Pulmonary artery (tissue), 1 donor: ENCODE measurements around a stretch of chr11.

DNA sequence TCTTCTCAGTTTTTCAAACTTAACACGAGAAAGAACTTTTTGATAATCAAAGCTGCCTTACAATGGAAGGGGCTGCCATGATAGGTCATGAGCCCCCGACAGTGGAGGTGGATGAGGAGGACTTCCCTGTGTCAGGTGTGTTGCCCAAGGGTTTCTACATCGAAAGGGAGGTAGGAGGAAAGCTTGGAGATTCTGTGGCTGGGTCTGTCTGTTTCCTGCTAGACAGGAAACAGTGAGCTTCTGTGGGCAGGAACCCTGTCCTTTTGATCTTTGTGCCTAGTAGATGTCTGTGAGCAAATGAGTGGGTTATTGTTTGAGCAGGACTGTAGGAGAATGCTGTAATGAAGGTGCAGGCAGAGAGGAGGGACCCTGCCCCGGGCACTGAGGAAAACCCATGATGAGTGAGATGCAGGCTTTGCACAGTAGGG is 13.9 kb downstream of the USP35 start:
- PRO-cap = no peak

DNA sequence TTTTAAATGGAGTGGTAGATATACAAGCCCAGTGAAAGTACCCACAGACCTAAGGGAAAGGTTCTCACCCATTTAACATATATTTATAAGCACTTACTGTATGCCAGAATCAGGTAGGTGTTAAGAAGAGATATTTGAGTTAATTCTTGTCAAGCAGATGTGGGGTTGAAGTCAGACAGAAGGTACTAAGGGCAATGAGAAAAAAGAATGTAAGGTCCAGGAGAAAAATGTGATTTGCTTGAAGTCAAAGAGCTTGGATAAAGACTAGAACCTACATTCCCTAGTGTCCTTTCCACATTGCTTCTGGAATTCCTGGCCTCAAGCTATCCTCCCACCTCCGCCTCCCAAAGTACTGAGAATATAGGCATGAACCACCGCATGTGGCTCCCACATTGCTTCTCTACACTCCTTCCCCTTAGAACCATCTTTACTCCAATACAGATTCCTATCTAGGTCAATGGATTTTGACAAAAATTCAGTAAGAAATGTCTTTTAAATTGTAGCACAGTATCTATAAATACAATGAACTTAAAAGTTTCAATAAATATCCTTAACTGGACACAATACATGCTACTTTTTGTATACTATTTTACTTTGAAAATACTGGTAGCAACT is 53.6 kb downstream of the GAB2 start:
- PRO-cap = no peak

DNA sequence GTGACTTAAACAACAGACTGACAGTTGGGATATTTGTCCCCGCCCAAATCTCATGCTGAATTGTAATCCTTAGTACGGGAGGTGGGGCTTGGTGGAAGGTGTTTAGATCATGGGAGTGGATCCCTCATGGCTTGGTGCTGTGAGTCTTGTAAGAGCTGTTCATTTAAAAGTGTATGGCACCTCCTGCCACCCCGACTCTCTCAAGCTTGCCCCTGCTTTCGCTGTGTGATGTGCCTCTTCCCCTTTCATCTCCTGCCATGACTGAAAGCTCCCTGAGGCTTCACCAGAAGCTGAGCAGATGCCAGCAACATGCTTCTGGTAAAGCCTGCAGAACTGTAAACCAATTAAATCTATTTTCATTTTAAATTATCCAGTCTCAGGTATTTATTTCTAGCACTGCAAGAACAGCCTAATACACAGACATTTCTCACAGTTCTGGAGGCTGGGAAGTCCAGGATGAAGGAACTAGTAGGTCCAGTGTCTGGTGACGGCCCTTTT is 40.8 kb downstream of the GAB2 start:
- PRO-cap = no peak

DNA sequence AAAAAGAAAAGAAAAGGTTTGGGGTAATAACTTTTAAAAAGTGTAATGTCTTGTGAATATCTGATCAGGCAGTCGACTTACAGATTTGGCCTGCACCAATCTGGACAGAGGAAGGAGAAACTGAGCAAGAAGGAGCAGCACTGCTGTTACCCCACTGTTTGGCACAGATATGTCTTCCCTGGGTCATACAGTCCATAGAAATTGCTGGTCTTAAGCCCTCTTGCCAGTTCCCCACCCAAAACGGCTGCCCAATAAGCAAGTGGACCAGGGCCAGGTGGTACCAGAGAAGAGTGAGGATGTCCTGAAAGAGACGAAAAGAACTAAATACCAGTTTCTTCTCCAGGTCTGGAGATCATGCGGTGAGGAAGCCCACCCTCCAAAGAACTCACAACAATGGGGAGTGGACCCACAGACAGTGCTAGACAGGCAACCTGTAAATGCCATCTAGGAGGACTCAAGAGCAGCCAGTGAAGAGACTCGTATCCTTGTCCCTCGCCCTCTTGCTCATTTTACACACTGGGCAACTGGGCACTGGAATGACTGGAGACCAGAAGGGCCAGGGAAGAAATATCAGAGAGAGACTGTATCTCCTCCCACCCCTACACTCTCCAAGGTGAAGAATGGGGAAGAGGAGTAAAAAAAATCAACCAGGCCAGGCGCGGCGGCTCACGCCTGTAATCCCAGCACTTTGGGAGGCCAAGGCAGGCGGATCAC is 22.9 kb downstream of the GAB2 start:
- PRO-cap = no peak

DNA sequence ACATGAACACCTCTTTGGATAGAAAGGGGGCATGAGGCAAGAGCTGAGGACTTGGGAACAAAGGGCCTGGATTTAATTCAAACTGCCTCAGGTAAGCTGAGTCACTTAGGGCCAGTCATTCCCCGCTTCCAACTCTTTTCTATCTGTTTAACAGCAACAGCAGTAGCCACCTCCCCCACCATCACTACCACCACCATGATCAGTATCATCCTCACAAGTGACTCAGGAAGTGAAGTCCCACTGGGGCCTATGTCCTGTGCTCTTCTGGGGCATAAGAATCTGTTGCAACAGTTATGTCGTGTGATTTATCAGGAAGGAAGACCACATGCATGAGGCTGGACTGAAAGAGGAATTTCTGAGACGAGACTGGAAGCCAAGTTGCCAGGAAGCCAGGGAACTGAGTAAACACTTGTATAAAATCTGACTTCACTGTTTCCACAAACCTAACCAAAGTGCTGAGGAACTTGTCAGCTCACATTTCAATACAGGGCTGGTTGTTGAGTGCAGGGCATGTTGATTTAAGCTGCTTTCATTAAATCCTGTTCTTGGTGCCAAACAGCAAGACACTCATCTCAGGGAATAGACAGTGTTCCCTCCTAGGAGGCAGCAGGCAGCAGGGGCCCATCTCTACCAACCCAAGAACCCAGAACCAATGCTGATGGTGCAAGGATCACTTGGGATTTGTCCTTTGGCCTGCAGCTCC is 226.6 kb upstream of the NARS2 start:
- PRO-cap = no peak

DNA sequence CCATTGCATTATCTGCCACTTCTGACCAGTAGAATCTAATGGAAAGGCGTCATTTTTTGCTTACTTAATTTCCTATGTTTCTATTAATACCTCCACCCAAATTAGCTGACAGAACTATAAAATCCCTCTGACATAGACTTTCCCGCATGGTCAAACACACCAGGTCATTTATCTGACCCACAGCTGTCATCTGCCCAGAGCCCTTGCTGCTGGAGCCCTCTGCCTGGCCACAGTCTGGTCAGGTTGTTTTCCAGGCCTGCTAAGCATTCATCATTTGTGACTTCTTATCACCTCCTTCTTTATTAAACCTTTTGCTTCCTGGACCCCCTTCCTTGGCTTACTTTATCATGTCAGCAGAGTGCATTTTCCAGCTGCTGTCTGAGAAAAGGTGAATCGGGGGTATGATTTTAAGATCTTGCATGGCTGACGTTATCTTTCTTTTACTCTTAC is 258.7 kb upstream of the NARS2 start:
- PRO-cap = no peak

- PRO-cap = no peak
Measured at GRCh38 chr11:80828718-80828917, 1387.8 kb upstream of the TENM4 start.

- PRO-cap = no peak
Measured at GRCh38 chr11:82869483-82870116, 30.6 kb downstream of the PRCP start.

DNA sequence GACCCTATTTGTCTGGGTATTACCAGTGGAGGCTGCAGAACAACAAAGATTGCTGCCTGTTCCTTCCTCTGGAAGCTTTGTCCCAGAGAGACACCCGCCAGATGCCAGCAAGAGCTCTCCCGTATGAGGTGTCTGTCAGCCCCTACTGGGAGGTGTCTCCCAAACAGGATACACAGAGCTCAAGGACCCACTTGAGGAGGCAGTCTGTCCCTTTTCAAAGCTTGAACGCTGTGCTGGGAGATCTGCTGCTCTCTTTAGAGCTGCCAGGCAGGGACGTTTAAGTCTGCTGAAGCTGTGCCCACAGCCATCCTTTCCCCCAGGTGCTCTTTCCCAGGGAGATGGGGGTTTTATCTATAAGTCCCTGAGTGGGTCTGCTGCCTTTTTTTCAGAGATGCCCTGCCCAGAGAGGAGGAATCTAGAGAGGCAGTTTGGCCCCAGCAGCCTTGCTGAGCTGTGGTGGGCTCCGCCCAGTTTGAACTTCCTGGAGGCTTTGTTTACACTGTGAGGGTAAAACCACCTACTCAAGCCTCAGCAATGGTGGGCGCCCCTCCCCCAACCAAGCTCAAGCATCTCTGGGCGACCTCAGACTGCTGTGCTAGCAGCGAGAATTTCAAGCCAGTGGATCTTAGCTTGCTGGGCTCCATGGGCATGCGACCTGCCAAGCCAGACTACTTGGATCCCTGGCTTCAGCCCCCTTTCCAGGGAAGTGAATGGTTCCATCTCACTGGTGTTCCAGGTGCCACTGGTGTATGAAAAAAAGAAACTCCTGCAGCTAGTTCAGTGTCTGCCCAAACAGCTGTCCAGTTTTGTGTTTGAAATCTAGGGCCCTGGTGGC is 54.4 kb downstream of the DDIAS start:
- PRO-cap = no peak

- PRO-cap = no peak
Measured at GRCh38 chr11:82996069-82996563, 75.6 kb downstream of the RAB30 start.

DNA sequence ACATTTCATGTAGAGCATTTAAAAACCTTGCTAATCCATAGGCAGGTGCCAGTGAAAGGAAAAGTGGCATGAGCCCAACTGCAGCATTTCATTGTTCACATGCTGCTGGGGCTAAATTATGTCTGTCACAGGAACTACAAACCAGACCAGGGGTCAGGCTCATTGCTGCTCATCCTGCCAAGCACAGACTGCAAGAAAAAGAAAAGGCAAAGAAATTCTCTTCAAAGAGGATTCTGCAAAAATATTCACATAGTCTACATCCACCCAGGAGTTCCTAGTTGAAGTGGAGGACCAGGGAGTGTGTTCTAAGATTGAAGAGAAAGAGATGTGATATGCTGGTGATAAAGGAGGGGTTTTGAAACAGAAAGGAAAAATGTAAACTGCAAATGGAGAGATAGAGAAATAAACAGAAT is 2.0 kb downstream of the RAB30 start:
- PRO-cap = no peak

DNA sequence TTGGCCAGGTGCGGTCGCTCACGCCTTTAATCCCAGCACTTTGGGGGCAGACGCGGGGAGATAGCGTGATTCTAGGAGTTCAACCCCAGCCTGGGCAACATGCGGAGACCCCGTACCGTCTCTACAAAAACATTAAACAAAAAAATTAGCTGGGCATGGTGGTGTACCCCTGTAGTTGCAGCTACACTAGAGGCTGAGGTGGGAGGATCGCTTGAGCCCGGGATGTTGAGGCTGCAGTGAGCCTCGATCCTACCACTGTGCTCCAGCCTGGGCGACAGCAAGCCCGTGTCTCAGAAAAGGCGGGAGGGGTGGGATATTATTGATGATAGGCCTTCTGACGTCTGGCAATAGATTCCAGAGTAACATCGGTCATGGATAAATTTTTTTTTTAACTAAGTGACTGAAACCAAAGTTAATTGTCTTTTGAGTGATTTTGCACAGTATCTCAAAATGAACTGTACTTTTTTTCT is 1.1 kb upstream of the RAB30 start:
- PRO-cap = no peak

- PRO-cap = no peak
Measured at GRCh38 chr11:83158297-83158609, 1.3 kb downstream of the PCF11 start.

GRCh38 chr11:83158654-83159351 is 1.9 kb downstream of the PCF11 start:
- PRO-cap = no peak

- PRO-cap = no peak
Measured at GRCh38 chr11:83160124-83161109, 3.5 kb downstream of the PCF11 start.

- PRO-cap = no peak
Measured at GRCh38 chr11:83164248-83164848, 7.4 kb downstream of the PCF11 start.

DNA sequence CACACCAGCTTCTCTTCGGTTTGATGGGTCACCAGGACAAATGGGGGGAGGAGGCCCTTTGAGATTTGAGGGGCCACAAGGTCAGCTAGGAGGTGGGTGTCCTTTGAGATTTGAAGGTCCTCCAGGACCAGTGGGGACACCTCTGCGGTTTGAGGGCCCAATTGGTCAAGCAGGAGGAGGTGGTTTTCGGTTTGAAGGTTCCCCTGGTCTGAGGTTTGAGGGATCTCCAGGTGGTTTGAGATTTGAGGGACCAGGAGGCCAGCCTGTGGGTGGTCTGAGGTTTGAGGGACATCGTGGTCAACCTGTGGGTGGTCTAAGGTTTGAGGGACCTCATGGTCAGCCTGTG is 11.7 kb downstream of the PCF11 start:
- PRO-cap = no peak

DNA sequence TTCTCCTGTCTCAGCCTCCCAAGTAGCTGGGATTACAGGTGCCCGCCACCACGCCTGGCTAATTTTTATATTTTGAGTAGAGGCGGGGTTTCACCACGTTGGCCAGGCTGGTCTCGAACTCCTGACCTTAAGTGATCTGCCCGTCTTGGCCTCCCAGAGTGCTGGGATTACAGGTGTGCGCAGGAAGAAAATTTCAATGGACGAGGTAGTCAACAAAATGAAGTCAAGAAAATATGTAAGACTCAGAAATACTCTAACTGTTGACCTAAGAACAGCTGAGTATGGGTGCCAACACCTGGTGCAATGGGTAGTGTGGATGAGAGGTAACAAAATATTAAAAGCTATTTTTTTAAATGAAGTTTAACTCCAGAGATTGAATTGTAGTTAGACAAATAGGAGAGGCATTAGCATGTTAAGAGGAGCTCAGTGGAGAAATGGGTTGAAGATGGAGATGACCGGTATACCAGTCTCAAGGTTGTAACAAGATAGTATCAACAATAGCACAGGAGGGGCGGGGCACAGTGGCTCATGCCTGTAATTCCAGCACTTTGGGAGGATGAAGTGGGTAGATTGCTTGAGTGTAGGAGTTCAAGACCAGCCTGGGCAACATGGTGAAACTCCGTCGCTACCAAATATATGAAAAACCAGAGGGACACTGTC is 6.2 kb upstream of the ANKRD42 start:
- PRO-cap = no peak

DNA sequence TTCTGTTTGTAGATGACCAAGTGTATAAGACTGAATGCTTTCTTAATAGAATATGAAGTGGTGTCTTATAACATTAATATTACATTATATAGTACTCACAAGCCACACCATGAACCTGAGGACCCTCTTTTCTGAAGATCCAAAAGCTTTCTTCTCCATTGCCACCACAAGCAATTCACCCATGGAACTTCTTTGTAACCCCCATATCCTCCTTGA is 973.2 kb downstream of the DLG2 start:
- PRO-cap = no peak

GRCh38 chr11:84720132-84720583 is 907.0 kb downstream of the DLG2 start:
- PRO-cap = no peak